Zone of skin (tissue), 1 donor: ENCODE data around the gene HLA-A.

DNA sequence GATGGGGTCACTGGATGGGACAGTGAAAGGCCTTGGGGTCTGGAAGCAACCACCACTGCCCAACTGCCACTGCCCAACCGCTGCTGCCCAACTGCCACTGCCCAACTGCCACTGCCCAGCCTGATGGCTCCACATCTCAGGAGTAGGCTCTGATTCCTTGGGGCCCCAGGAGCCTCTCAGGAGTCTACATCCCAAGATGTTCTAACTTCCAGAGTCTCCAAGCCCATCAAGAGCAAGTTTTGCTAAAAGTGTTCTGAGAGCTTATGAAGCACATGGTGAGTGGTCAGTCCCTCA lies 20.9 kb upstream of the OR2I1P start:
- RRBS: no CpG with 5 or more reads among the region's 1 CpG

DNA sequence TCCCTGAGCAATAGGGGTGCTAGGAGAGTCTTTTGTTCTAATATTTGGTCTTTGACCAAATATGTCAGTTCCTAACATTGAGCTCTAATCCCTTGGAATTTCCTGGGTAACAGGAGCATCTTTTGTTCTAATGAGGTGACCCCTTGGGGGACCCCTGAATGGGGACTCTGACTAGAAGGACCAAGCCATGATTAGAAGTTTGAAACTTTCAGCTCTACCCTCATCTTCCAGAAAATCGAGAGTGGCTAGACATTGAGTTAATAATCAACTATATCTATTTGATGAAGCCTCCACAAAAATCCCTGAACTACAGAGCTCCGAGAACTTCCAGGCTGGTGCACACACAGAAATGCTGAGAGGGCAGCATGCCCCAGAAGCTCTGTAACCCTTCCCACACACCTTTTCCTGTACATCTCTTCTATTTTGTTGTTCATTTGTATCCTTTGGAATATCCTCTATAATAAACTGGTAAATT lies 6.5 kb upstream of the OR2H2 start:
- RRBS: no CpG with 5 or more reads among the region's 2 CpGs

GRCh38 chr6:29628552-29628997 lies 4.4 kb downstream of the GABBR1 start:
- RRBS: 2% methylated on average over 5 of the region's 18 CpGs

DNA sequence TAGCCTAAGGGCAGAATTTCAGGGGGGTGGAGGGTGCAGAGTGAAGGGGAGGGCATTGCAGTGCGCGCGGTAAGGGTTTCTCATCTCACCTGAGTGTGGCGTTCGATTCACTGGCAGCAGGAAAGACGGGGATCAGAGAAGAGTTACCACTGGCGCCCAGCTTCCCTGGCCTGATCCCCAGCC lies 4.1 kb downstream of the GABBR1 start:
- RRBS: no CpG with 5 or more reads among the region's 7 CpGs

GRCh38 chr6:29677062-29677864 lies 3.7 kb downstream of the ZFP57 start:
- RRBS: no CpG with 5 or more reads among the region's 3 CpGs

DNA sequence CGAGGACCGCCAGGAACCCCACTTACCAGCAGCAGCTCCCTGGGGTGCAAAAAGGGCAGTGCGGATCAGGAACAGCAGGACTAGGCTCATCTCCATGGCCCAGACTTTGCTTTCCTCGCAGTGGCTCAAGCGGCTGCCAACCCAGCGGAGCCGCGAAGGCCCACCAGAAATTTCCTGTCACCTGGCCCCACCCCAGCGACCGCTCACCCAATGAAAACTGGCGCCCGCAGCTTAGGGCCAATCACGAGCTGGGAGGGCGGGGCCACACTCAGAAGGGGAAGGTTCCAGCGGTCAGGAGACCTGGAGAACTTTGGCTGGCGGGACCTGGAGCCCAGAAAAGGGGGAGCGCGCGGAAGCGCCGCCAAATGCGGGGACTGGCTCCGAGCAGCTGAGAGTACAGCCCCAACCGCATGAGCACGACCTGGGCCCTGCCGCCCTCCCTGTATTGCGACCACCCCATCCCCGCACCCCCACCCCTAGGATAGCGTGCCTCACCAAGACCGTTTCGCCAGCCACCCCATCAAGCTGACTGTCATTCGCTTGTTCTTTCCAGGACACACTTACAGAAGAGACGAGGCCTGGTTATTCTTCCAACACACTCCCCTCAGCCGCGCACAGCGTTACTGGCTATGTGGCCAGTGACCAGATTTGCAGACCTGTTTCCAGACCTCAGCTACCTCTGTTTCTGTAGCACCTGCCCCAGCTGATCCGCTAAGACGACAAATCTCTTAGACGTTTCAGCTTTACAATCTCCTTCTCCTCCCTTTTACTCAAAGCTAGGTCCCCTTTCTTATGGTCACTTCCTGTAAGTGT lies 25.8 kb downstream of the HLA-F start:
- RRBS: no CpG with 5 or more reads among the region's 39 CpGs

DNA sequence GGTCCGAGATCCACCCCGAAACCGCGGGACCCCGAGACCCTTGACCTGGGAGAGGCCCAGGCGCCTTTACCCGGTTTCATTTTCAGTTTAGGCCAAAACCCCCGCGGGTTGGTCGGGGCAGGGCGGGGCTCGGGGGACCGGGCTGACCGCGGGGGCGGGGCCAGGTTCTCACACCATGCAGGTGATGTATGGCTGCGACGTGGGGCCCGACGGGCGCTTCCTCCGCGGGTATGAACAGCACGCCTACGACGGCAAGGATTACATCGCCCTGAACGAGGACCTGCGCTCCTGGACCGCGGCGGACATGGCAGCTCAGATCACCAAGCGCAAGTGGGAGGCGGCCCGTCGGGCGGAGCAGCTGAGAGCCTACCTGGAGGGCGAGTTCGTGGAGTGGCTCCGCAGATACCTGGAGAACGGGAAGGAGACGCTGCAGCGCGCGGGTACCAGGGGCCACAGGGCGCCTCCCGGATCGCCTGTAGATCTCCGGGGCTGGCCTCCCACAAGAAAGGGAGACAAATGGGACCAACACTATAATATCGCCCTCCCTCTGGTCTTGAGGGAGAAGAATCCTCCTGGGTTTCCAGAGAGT lies 53.9 kb upstream of the HLA-A start:
- RRBS: 1% methylated on average over 10 of the region's 50 CpGs

DNA sequence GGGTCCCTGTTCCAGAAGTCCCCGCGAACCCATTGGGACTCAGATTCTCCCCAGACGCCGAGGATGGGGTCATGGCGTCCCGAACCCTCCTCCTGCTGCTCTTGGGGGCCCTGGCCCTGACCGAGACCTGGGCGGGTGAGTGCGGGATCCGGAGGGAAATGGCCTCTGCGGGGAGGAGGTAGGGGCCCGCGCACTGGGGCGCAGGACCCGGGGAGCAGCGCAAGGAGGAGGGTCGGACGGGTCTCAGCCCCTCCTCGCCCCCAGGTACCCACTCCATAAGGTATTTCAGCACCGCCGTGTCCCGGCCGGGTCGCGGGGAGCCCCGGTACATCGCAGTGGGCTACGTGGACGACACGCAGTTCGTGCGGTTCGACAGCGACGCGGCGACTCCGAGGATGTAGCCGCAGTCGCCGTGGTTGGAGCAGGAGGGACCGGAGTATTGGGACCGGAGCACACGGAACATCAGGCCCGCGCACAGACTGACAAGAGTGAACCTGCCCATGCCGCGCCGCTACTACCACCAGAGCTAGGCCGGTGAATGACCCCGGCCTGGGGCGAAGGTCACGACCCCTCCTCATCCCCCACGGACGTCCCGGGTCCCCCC lies 15.8 kb upstream of the HLA-A start:
- RRBS: 1% methylated on average over 29 of the region's 56 CpGs

- RRBS: no CpG with 5 or more reads among the region's 30 CpGs
These were observed at the start of gene HLA-A for GRCh38 chr6:29942033-29942648. Gene HLA-A, plus strand, starts transcription at chr6:29942532.

GRCh38 chr6:30160763-30161146 lies 256 bp downstream of the TRIM10 start:
- RRBS: no CpG with 5 or more reads among the region's 5 CpGs

GRCh38 chr6:30164106-30164774 lies 894 bp downstream of the TRIM15 start:
- RRBS: no CpG with 5 or more reads among the region's 6 CpGs

DNA sequence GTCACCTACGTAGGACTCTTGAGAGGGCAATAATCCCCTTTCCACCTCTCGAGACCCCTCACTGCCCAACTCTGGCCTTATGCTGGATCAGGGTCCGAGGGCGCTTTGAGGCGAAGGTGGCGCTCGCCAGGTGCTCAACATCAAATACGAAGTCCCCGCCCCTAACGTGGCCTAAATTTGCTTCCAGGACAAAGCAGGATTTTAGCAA lies 401 bp upstream of the TRIM26 start:
- RRBS: no CpG with 5 or more reads among the region's 10 CpGs

- RRBS: no CpG with 5 or more reads among the region's 8 CpGs
These were observed 20.6 kb upstream of the TRIM39 start for GRCh38 chr6:30305945-30306772.

GRCh38 chr6:30329215-30329799 lies 2.6 kb downstream of the TRIM39 start:
- RRBS: 92% methylated on average over 2 of the region's 16 CpGs

DNA sequence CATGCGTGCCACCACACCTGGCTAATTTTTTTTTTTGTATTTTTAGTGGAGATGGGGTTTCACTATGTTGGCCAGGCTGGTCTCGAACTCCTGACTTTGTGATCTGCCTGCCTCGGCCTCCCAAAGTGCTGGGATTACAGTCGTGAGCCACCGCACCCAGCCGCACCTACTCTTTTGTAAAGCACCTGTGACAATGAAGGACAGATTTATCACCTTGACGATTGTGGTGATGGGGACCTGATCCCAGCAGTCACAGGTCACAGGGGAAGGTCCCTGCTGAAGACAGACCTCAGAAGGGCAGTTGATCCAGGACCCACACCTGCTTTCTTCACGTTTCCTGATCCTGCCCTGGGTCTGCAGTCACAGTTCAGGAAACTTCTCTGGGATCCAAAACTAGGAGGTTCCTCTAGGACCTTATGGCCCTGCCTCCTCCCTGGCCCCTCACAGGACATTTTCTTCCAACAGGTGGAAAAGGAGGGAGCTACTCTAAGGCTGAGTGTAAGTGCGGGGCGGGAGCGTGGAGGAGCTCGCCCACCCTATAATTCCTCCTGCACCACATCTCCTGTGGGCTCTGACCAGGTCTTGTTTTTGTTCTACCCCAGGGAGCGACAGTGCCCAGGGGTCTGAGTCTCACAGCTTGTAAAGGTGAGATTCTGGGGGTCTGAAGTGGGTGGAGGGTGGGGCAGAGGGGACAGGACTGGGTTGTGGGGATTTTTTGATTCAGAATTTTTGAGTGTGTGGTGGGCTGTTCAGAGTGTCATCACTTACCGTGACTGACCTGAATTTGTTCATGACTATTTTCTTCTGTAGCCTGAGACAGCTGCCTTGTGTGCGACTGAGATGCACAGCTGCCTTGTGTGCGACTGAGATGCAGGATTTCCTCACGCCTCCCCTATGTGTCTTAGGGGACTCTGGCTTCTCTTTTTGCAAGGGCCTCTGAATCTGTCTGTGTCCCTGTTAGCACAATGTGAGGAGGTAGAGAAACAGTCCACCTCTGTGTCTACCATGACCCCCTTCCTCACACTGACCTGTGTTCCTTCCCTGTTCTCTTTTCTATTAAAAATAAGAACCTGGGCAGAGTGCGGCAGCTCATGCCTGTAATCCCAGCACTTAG lies 3.0 kb downstream of the HLA-E start:
- RRBS: no CpG with 5 or more reads among the region's 18 CpGs

DNA sequence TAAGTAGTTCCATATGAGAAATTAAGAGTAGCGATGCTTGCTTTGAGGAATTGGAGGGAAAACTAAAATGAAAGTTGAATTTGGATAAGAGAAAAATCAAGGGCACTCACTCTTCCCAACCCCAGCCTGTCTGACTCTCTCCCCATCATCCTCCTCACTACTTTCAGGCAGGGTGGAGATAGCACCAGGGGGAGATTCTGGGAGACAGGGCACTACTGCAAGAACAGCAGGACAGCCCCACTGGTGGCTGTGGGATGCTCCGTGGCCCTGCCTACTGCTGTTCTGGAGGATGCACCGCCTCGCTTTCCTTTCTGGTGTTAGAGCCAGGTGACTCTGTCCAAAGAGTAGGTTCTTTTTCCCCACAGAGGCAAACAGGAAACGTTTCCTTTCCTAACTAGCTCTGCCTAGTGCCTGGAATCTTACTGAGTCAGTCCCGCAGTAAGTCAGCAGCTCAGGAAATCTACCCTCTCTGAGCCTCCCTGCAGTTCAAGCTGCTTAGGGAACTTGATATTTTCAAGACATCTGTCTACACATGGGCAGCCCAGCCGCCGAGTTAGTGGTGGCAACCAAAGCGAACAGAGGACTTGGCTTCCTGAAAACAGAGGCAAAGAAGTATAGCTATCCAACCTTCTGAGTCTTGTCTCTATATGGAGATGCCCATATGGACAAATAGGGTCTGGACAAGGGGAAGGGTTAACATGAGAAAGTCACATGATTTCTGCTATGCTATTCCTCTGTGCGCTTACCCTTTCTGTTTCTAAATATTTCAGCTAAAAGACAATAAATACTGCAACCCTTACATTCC lies 11.4 kb downstream of the HLA-E start:
- RRBS: no CpG with 5 or more reads among the region's 10 CpGs

GRCh38 chr6:30515915-30516849 lies 26.9 kb downstream of the HLA-E start:
- RRBS: 1% methylated on average over 6 of the region's 36 CpGs

DNA sequence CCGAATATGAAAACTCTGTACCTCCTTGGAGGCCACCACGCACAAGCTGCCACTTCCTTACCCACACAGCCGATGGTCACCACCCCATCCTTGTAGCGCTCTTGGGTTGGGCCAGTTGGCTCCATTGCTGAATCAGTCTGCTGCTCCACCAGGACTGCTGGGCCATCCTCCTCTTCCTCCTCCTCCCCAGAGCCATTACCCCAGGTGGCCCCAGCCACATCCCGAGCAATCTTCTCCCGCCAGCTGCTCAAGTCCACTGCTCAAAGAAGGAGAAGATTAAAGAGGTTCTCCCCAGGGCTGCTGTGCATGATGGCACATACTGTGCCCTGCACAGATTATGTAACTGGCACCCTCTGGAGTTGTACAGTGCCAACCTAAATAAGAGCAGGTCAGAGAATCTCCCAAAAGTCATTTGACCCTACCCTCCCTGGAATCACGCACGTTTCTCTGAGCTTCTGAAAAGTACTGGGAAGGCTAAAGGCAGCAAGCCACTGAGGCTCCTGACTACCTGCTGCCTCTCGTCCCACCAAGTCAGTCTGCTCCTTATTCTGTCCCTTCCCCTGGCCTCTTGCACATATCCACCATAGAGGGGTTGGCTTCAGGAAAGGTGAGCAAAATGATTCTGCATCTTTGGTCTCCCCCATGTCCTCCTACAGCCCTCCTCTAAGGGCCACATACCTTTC lies 3.7 kb downstream of the GNL1 start:
- RRBS: no CpG with 5 or more reads among the region's 9 CpGs

- RRBS: no CpG with 5 or more reads among the region's 7 CpGs
These were observed 11.1 kb downstream of the ABCF1 start for GRCh38 chr6:30582343-30582713.